Iris pigment epithelial cell (primary cell): ENCODE measurements around a stretch of chr21.

GRCh38 chr21:17783795-17784487 is 35.2 kb downstream of the C21orf91 start:
- RRBS, result no CpG with 5 or more reads among the region's 2 CpGs

- RRBS, result 6% methylated on average over 10 of the region's 81 CpGs
These were observed 692 bp downstream of the CHODL start for GRCh38 chr21:18244984-18246065.

DNA sequence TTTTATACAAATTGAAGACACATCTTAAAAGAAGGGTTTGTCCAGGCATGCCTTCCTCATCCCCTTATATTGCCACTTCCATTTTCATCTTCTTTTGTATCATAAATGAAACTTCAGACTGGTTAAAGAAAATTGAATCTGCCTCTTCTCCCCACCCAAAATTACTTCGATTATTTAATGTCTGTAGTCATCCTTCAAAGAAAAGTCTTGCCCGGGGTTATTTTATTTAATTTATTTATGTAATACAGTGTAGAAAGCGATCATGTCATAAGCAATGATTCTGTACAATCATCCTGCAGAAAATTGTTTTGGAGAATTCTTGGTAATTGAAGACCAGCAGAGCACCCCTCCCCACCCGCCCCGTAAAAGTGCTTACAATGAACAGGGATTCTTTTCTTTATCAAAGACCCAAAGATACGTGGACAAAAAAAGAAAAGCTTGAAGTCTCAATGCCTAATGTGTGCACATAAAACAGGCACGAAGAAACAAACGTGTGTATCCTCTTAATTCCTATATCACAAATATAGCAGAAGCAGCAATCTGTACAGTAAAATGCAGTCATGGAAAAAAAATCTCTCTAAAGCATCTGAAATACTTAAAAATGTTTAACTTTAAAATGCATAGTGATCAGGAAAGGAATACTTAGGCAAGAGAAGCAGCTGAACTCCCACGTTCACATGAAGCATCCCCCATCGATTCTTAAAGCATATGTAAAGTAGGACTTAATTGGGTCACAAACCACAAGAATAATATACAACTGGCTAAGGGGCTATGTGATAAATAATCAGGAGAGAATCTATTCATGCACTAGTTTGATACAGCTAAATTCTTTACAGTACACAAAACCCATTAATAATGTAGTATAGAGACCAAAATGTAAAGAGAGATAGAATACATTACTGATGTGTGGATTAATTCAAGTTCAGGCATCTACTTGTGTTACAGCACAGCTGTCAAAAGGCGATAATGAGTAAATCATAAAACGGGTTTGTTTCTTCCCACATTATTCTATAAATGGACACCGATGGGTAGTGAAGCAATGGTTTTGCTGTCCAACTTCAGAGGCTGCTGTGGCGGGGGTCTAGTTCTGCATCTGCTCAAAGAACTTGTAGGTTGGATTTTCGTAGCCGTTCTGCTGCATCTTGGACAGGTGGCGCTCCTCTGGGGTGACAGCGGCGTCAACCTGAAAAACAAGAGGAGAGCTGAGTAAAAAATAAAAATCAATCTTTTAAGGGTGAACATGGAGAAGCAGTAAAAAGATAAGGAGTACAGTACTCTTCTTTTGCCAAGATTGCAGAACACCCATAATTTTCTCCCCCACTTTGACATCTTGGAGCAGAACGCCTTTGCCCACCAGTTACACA is 146.3 kb downstream of the GABPA start:
- RRBS, result no CpG with 5 or more reads among the region's 20 CpGs

DNA sequence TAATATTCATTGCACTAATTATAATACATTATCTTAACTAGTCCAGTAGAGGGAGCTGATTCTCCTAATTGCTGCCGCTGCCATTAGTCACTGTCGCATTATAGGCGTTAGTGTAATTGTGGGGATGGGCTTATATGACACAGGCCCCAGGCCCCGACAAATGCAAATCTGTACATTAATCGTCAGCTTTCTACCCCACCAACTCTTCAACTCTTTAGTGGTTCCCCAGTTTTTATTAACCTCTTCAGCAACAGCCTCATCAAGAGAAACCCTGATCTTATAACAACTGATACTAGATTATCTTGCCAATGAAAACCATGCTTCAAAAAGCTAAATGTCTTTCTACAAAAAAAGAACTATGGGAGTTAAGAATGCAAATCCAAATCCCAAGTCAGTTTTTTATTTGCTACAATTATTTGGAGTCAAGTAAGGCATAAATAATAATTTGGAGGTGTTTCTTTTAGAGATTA is 161.1 kb downstream of the GABPA start:
- RRBS, result no CpG with 5 or more reads among the region's 5 CpGs

GRCh38 chr21:25898725-25899014 is 163.9 kb downstream of the GABPA start:
- RRBS, result no CpG with 5 or more reads among the region's 2 CpGs

DNA sequence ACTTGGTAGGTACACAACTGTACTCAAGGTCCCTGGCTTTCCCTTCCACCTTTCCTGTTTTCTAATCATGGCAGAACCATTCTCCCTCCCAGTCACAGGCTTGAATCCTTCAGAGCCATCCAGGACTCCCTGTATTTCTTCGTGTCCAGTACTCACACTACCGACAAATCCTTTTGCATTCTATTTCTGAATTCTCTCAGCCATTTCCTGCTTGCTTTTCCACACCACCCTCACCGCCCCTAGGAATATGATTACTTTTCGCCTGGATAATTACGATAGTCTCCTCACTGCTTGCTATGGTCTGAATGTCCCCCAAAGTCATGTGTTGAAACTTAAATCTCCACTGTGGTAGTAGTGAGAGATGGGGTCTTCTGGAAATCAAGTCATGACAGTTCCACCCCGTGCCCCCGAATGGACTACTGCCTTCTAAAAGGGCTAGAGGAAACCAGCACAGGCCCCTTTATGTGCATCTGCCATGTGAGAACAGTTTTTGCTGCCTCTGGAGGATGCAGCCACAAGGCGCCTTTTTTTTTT is 179.3 kb downstream of the GABPA start:
- RRBS, result no CpG with 5 or more reads among the region's 8 CpGs

- RRBS, result no CpG with 5 or more reads among the region's 2 CpGs
These were observed 203.1 kb downstream of the APP start for GRCh38 chr21:25967442-25967928.

- RRBS, result no CpG with 5 or more reads among the region's 7 CpGs
These were observed 148.9 kb downstream of the APP start for GRCh38 chr21:26021687-26022132.

- RRBS, result no CpG with 5 or more reads among the region's 3 CpGs
These were observed 1.9 kb downstream of the APP start for GRCh38 chr21:26168673-26169011.

DNA sequence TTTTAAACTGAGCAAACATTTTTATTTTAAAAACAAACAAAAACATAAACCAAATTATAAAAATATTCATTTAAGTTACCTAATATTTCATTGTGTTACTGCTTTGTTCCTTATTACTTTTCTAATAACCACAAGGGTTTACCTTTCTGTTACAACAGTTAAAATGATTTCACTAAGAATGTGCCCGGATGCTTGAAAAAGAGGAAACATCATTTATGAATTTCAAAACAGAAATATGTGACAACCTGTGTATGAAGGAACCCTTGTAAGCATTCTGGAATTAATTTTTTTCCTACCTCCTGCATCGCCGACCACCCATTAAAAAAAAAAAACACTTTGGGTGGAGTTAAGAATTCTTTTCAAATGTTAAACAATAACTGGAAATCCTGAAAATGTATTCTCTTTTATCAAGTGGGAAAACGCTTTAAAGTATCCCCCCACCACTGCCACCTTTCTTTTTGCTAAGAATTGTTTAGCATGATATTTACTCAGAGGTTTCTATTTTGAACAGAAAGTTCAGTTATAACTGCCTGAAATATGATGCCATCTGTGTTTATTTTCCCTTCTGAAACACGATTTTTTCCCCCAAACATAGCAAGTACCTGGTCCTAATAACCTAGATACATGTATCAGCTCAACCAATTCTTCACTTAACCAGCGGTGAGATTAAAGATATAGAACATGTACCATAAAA is 9.1 kb downstream of the CYYR1 start:
- RRBS, result no CpG with 5 or more reads among the region's 6 CpGs

- RRBS, result no CpG with 5 or more reads among the region's 1 CpG
These were observed 38.2 kb downstream of the ADAMTS5 start for GRCh38 chr21:26928680-26929081.

- RRBS, result no CpG with 5 or more reads among the region's 46 CpGs
These were observed 7.5 kb upstream of the LTN1 start for GRCh38 chr21:29000055-29000734.

DNA sequence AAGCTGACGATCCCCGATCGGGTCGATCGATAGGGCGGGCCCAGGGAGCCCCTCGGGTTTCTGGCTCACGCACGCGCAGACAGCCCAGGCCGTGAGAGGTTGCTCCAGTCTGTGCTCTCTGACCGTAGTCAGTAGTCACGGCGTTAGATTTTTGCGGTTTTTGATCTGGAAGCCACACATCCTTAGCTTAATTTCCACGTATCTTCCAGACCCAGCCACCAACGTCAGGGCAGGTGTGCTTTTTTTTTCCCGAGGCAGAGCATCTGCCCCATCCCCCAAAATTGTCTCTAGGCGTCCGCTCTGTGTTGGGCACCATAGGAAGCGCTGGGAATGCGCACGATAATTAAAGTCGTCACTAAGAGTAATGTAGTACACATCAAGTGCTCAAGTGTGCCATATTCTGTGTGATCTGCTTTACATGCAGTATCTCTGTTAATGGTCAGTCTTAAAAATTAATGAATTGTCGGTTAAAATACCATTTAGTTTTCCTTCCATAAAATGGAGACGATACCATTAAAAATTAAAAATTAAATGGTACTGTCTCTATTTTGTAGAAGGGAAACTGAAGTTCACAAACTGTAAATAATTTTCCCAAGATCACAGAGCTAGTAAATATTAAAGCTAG is 443 bp upstream of the CCT8 start:
- RRBS, result no CpG with 5 or more reads among the region's 26 CpGs

GRCh38 chr21:29121676-29122153 is 8.7 kb upstream of the MAP3K7CL start:
- RRBS, result no CpG with 5 or more reads among the region's 1 CpG

GRCh38 chr21:29309767-29310382 is 11.2 kb downstream of the BACH1 start:
- RRBS, result no CpG with 5 or more reads among the region's 2 CpGs

GRCh38 chr21:29310383-29311333 is 11.9 kb downstream of the BACH1 start:
- RRBS, result no CpG with 5 or more reads among the region's 6 CpGs

- RRBS, result no CpG with 5 or more reads among the region's 8 CpGs
These were observed 47.8 kb downstream of the BACH1 start for GRCh38 chr21:29346355-29347021.

- RRBS, result no CpG with 5 or more reads among the region's 6 CpGs
These were observed 112.6 kb downstream of the BACH1 start for GRCh38 chr21:29411196-29411886.

- RRBS, result no CpG with 5 or more reads among the region's 6 CpGs
These were observed 135.3 kb downstream of the BACH1 start for GRCh38 chr21:29434049-29434435.